Mesenchymal stem cell of adipose (primary cell): Measurements from ENCODE around the gene DTWD2.

DNA sequence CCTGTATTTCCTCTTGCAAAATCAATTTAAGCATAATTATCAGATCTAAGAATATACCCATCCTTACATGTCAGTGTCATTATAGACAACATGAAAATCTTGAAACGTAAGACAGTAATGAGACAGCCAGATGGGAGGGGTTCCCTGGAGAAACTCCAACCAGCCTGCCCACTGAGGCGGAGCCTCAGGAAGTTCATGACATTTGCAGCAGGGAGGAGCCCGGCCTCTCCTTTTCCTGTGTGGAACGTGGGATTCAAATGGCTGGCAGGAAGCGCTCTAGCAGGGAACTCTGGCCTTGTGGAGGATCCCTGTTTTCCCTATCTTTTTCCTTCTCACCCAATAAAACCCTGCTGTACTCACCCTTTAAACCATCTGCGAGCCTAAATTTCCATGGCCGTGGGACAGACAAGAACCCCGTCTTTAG is 176.6 kb upstream of the KCNN2 start:
- CAGE, long polyA plus RNA: no peak

- CAGE, long polyA plus RNA: no peak
Observed at GRCh38 chr5:115484189-115484662, 60.3 kb downstream of the FEM1C start.

GRCh38 chr5:115538455-115539338 is 5.9 kb downstream of the FEM1C start:
- CAGE, long polyA plus RNA: no peak

DNA sequence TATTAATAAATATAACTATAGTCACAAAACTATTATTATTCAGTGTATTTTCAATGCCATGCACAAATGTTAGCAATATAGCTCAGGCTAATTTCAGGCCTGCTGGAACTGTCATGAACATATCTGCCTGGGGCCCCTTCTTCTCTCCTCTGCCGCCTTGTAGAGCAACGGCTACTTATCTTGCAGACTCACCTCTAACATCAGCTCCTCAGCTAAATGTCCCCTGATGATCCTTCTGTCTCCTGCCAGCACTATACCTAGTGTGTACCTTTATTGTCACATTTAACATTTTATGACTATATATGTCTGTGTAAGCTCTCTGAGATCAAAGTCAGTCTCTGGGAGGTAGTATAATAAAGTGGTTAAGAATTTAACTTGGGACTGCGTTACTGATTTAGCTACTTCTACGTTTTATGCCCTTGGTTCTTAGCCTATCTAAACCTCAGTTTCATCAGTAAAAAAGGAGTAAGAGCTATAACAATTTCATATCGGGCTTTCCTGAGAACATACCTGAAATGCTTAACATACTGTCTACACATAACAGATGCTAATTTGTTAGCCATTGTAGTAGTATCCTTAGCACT is 2.2 kb downstream of the TMED7 start:
- CAGE, long polyA plus RNA: no peak

GRCh38 chr5:115735016-115735580 is 81.4 kb downstream of the CDO1 start:
- CAGE, long polyA plus RNA: no peak

DNA sequence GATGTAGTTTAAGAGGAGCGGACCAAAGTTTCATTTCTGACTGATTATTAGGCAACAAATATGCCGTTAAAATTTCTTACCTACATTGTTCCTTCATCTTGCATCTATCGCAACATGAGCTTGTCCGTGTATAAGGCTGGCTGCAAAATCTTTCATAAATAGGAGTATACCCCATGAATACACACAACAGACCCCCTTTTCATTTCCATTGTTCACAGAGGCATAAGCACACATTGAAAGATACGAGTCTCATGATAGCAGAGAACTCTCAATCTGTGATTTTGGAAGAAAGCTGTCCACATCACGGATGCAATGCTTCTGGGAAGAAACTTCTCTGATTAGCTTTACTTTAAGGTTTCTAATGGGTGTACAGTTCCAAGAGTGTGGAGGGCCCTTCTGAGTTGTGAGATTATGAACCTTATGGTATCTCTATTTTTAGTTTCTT is 76.8 kb downstream of the CDO1 start:
- CAGE, long polyA plus RNA: no peak

GRCh38 chr5:115796569-115796994 is 19.9 kb downstream of the CDO1 start:
- CAGE, long polyA plus RNA: no peak

DNA sequence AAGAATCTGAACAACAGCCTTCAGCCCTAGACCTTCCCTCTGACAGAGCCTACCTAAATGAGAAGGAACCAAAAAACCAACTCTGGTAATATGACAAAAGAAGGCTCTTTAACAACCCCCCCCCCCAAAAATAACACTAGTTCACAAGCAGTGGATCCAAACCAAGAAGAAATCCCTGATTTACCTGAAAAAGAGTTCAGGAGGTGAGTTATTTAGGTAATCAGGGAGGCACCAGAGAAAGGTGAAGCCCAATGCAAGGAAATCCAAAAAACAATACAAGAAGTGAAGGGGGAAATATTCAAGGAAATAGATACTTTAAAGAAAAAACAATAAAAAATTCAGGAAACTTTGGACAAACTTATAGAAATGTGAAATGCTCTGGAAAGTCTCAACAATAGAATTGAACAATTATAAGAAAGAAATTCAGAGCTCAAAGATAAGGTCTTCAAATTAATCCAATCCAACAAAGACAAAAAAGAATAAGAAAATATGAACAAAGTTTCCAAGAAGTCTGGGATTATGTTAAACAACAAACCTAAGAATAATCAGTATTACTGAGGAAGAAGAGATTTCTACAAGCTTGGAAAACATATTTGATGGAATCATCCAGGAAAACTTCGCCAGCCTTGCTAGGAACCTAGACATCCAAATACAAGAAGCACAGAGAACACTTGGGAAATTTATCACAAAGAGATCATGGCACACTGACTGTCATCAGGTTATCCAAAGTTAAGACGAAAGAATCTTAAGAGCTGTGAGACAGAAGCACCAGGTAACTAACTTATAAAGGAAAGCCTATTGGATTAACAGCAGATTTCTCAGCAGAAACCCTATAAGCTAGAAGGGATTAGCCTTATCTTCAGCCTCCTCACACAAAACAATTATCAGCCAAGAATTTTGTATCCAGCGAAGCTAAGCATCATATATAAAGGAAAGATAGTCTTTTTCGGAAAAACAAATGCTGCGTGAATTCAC is 107.6 kb downstream of the COMMD10 start:
- CAGE, long polyA plus RNA: no peak

DNA sequence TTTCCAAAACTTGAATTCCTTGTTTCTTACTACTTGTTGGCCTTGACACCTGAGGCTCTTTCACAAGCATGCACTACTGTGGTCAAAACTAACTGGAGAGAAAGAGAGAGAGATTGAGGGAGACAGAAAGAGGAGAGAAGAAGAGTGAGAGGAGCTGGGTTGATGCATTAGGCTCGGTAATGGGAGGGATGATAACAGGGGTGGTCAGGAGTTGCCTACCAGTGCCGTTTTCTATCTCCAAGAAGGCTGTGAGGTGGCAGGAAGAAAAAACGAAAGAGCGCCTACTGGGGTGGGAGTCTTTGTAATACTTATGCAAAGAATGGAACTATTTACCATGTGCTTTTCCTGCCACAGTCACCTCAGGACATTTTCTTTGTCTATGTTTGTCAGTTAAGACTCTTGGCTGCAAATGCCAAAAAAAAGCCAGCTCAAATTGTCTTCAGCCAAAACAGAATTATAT is 161.0 kb downstream of the SEMA6A start:
- CAGE, long polyA plus RNA: no peak

DNA sequence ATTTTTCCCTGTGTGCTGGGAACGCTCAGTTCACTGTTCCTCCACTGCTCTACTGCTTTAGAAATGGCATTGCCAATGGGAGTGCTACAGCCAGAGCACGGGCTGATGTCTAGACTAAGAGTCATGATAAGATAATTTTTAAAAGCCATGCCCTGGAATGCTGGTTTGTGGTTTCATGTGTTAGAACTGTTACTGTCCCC is 119.6 kb downstream of the SEMA6A start:
- CAGE, long polyA plus RNA: no peak

GRCh38 chr5:116495158-116495910 is 79.3 kb downstream of the SEMA6A start:
- CAGE, long polyA plus RNA: no peak

DNA sequence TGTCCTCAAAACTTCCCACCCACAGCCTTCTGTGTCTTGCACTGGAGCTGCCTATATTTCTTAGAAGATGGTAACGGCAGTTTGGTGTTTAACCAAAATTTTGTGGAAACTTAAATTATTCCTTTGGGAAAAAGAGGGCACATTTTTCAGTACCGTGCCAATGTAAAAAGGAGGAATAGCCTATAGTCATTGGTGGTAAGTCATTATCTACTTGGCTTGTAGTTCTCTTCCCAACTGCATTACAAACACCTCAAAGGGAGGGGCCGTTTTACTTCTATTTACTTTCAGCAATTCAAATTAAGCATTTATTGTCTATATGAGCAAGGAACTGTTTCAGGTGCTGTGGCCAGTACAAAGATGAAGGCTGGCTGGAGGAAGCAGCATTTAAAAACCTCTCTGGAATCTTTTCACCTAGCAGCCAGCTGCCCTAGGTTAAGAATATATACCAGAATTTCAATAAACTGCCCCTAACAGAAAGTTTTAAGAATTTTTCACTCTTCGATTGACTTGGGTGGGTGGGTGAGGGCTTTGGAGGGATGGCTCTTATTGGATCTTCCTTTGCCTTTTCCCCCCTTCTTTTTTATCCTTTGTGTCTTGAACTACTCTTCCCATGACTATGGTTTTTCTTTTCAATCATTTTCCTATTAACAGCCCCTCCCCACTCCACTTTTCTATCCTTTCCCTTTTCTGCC is 48.9 kb downstream of the SEMA6A start:
- CAGE, long polyA plus RNA: no peak

DNA sequence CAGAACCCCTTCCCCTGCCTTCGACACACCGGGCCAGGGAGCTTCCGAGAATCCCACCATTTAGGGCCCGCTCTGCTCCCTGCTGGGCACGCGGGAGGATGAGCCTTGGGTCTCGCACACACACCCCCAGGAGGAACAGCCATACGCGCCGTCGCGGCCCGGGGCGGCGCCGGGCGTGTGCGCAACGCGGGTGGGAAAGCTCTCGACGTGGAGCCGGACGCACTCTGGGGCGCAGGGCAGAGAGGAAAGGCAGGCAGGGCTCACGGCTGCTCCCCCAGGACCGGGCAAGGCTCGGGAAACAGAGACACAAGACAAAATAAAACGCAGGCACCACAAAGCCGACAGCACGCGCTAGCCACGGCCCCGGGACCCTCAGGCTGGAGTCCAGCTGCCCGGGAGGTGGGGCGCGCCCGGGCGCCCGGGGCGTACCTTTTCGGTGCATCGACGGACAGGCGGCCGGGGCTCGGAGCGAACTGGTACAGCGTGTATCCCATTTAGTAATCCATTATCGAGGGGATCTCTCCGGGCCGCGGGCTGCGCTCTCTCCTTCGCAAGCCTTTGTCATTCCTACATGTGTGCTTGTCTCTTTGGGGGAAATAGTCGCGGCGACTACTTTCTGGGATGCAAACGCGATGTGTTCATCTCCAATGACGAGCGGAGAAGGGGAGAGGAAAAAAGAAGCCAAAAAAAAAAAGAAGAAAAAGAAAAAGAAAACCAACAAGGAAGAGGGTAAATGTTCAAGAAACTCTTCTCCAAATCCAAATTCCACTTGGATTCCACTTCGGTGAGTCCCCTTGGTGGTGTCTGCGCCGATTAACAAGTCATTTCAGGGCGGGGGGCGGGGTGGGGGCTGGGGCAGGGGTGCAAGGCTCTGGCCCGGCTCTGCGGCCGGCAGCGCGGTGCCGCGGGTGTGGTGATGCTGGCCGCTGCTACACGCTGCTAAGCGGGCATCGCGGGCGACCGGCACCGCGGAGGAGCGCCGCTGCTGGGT is 572 bp downstream of the SEMA6A start:
- CAGE, long polyA plus RNA: no peak

DNA sequence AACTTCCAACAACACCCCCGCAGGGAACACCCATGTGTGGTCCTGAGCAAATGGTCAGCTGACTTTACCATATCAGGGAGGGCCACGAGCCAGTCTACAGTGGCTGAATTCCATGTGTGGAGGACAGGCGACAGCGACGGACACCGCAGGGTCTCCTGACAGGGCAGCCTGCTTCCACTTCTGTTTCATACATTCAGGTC is 415.6 kb downstream of the DTWD2 start:
- CAGE, long polyA plus RNA: no peak

GRCh38 chr5:118701902-118702314 is 286.4 kb downstream of the DTWD2 start:
- CAGE, long polyA plus RNA: no peak

- CAGE, long polyA plus RNA: no peak
Observed at GRCh38 chr5:118987946-118989037, at the start of gene DTWD2. Gene DTWD2 (minus strand): TSS chr5:118988547.

GRCh38 chr5:119322135-119323029 is 33.4 kb upstream of the TNFAIP8 start:
- CAGE, long polyA plus RNA: no peak

GRCh38 chr5:119325769-119326917 is 29.7 kb upstream of the TNFAIP8 start:
- CAGE, long polyA plus RNA: no peak

GRCh38 chr5:119360977-119361662 is 5.3 kb downstream of the TNFAIP8 start:
- CAGE, long polyA plus RNA: no peak

- CAGE, long polyA plus RNA: no peak
Observed at GRCh38 chr5:119439040-119439739, 13.1 kb upstream of the HSD17B4 start.